T-cell (primary cell): ENCODE results near the gene ATP5F1D.

DNA sequence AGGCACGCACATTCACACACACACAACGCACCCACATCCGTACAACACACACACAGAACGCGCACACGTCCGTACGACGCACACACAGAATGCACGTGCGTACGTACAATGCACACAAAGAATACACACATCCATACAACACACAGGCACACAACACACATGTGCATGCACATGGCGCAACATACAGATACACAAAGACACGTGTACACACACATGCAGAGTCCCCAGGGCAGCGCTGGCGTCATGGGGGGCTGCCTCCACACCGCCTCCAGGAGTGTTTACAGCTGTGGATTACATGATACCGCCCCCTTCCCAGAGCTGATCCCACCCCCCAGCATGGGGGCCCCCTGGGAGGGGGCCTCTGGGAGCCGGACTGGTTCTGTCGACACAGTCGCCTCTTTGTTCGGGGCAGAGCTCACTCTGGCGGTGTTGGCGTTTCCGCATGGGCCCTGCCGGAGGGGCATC is 2.8 kb downstream of the SBNO2 start:
- PRO-cap, 7 experiments: no peak in any of the 7 experiments

- PRO-cap, 7 experiments: no peak in any of the 7 experiments
Measured at GRCh38 chr19:1229787-1230003, 8.1 kb downstream of the CBARP start.

- PRO-cap, 7 experiments: peak in 1 of 7 experiments; most common plus-strand start chr19:1241755 (in 1)
Measured at GRCh38 chr19:1241305-1242025, at the start of gene ATP5F1D. TSS of gene ATP5F1D (plus strand) at chr19:1241751.

- PRO-cap, 7 experiments: no peak in any of the 7 experiments
Measured at GRCh38 chr19:1267331-1267522, 1.9 kb upstream of the CIRBP start.

DNA sequence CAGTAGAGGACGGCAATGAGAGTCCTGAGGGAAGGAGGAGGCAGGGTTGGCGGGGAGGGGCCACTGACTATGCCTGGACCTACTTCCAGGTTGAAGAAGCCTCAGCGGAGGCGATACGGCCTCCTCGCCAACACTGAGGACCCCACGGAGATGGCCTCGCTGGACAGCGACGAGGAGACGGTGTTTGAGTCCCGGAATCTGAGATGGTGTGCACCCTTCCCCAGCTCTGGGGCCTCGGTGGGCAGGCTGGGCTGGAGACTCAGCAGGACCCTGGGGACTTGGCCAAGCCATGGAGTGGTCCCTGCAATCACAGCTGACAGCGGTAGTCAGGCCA is 1.7 kb downstream of the FAM174C start:
- PRO-cap, 7 experiments: no peak in any of the 7 experiments

GRCh38 chr19:1282660-1282866 is 3.1 kb upstream of the EFNA2 start:
- PRO-cap, 7 experiments: no peak in any of the 7 experiments

DNA sequence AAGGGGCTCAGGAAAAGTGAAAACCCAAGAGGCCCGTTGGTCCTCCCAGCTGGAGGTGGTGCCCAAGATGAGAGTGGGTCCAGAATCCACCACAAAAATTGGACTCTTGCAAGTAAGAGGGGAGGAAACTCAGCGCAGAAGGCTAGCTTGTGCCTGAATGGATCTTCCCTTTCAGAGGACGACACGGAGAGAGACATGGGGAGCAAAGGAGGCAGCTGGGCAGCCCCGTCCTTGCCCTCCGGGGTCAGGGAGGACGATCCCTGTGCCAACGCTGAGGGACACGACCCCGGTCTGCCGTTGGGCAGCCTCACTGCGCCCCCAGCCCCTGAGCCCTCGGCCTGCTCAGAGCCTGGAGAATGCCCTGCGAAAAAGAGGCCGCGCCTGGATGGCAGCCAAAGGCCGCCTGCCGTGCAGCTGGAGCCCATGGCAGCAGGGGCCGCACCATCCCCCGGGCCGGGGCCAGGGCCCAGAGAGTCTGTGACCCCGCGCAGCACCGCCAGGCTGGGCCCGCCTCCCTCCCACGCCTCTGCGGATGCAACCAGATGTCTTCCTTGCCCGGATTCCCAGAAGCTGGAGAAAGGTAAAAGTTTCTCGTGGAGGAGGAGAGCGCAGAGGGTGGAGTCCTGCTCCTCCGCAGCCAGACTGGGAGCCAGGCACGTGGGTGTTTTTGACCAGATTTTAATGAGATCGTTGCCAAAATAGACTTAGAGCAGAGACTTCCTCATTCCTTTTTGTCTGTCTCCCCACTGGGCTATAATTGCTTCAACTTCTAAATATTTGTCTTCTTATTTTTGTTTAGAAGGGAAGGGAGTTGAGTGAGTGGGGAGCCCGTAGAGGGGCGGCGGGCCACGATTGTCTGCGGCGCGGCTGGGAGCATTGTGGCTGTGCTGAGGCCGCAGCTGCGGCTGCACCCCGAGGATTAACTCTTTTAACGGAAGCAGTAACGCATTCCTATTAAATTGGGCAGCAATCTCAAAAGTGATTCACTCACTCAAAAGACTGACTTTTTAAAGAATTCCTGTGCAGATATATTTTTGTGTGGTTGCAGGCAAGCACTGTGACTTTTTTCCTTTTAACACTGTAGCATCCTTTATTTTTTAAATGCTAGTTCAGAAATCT is 6.1 kb downstream of the PWWP3A start:
- PRO-cap, 7 experiments: no peak in any of the 7 experiments

DNA sequence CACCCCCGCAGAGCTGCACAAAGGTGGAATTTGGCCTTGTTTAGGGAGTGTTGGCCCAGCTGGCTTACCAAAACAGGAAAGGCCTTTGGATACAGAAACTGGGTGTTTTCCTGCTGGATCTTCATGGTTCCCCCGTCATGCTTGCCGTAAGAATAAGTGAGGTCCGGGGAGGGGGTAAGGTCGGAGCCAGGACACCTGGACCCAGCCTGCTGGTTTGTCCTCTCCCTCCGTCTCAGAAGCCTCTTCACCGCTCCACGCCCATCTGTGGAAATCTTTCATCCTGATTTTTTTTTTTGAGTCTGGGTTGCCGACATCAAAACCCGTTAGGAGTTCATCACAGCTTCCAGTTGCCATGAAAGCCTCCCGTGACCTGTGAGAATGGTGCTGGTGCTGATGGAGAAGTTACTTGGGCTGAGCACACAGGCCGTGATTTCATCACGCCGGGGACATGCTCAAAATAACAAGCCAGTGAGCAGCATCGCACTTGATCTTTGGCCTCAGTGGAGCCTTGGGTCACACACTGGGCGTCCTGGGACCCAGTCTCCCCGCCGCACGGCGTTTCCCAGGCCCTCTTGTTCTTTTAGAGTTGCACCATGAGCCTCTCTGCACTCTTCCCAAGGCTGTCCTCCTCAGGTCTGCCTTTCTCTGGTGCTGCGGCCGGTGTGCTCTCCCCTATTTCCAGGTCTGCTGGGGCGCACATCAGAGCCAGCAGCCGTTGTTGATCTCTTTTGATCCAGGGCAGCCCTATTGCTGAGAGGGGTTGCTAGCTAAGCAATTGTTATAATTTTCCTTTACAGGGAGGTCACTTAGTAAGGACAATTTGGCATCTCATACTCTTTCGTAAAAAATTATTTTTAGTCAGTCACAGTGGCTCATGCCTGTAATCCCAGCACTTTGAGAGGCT is 9.6 kb upstream of the NDUFS7 start:
- PRO-cap, 7 experiments: no peak in any of the 7 experiments

DNA sequence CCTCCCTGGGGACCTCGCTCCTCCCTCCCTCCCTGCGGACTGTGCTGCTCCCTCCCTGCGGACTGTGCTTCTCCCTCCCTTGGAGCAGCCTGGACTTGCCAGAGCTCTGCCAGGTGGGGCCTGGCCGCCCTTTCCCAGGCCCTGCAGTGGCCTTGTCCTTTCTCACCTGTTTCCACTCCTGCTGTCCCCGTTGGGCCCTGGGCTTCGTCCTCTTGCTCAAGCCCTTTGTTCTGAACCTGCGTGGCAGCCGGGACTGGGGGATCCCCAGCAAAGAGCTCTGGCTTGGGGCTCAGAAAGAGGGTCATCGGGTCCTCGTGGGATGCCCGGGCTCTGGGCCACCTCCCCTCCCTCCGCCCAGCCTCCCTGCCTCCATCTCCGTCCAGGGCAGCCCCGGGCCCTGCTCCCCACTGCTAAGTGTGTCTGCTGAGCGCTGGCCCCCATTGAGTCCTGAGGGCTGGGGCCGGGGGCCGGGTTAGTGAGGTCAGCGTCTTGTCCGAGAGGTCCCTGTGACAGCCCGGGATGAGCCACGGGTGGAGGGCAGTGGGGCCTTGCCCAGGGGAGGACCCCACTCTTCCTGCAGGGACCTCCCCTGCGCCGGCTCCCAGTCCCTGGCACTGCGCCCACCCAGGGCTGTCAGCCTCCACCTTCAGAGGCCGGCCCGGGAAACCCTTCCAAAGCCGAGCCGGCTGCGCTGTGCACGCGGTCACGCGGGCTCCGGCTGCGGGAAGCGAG is 6.5 kb downstream of the GAMT start:
- PRO-cap, 7 experiments: no peak in any of the 7 experiments

DNA sequence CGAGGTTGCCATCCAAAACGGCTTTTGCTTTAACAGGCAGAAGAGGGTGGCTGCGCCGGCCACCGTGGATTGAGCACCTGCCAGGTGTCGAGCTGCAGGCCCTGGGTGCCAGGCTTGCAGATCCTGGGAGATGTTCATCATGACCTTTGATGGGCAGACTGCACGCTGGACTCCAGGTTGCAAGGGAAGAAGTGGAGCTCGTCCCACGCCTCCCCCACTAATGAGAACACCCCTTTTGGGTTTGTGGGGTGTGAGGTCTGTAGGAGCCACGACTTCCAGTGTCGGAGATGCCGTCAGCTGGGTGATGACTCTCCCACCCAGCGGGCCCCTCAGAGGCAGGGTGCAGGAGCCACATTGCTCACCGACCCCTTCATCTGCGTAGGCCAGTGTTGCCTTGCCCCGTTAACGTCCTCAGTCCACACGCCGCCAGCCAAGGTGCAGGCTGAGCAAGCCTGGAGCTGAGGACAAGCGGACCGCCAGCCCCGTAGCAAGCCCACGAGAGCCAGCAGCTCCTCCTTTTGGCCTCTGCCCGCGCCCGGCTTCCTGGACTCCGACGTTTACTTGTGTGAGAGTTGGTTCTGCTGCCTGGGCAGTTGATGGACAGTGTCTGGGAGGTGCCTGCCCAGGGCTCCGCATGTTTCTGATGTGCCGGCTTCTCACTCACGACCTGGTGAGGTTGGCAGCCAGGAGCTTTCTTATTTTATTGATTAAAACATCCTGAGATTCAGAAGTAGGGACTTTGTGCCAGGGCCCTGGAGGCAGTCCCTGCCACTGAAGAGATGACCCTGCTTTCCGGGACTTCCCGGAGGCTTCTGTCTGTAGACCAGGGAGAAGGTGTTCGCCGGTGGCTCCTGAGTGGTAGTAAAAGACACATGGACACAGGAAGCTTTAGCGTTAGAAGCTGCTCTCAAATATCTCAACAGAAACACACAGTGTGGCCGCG is 5.6 kb downstream of the DAZAP1 start:
- PRO-cap, 7 experiments: peak in 1 of 7 experiments; most common plus-strand start position 369 of the sequence (in 1)

DNA sequence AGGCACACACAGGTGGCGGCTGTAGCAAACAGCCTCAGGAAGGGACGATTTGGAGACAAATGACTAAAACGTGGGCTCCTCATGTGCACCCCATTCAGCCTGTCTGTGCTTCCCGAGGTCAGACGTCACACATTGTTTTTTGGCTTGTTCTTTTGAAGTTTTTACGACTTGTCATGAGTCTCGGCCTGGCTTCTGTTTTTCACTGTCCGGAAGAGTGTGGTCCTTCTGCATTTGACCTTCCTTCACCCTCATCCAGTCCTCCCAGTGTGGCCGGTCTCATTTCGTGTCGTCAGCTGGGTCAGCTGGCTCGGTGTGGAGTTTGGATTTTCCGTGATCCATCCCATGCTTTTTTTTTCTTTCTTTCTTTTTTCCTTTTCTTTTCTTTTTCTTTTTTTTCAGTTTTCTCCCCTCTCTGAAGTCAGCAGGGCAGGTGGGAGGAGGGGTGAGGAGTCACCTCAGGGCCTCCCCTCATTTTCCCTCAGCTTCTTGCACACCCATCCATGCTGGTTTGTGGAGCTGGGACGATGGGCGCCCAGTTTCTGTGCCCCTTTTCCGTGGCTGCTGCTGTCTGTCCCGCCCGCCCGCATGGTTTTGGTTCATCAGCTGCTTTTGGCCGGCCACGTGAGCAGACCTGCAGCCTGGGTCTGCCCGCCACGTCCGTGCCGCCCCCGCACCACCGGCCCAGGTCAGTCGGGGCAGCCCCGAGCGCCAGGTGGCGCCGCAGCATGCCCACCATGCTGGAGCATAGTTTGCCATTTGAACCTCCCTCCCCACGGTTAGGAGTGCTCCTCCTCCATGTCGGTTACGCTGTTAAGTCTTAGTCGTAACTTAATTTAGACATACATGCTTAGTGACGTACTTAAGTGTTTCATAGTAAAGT is 15.3 kb downstream of the DAZAP1 start:
- PRO-cap, 7 experiments: no peak in any of the 7 experiments

- PRO-cap, 7 experiments: no peak in any of the 7 experiments
Measured at GRCh38 chr19:1424107-1424435, 14.1 kb upstream of the RPS15 start.

DNA sequence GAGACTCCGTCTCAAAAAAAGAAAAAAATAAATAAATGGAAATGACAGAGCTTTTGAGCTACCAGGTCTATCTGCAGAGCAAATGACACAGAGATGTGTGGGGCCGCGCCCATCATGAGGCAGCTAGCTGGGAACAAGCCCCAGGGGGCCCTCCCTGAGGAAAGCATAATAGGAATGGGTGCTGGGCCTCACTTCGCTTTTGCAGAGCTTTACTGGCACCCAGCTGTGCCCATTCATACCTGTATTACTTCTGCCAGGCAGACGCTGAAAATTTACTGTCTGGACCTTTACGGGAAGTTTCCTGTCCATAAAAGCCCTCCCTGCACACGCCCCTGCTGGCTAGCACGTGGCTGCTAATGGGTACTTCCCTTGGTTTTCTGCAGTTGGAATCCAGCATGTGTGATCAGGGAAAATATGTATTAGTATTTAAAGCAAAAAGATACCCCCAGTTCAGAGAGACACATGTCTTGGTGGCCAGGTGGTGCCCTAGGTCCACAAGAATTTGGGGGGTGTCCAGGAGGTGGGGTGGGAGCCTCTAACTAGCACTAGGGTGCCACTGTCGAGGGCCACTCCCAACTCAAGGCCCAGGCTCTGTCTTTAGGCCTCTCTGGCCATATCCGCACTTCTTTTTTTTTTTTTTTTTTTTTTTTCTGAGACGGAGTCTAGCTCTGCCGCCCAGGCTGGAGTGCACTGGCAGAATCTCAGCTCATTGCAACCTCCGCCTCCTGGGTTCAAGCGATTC is 5.8 kb downstream of the RPS15 start:
- PRO-cap, 7 experiments: no peak in any of the 7 experiments

- PRO-cap, 7 experiments: no peak in any of the 7 experiments
Measured at GRCh38 chr19:1609147-1610040, 4.1 kb upstream of the UQCR11 start.

DNA sequence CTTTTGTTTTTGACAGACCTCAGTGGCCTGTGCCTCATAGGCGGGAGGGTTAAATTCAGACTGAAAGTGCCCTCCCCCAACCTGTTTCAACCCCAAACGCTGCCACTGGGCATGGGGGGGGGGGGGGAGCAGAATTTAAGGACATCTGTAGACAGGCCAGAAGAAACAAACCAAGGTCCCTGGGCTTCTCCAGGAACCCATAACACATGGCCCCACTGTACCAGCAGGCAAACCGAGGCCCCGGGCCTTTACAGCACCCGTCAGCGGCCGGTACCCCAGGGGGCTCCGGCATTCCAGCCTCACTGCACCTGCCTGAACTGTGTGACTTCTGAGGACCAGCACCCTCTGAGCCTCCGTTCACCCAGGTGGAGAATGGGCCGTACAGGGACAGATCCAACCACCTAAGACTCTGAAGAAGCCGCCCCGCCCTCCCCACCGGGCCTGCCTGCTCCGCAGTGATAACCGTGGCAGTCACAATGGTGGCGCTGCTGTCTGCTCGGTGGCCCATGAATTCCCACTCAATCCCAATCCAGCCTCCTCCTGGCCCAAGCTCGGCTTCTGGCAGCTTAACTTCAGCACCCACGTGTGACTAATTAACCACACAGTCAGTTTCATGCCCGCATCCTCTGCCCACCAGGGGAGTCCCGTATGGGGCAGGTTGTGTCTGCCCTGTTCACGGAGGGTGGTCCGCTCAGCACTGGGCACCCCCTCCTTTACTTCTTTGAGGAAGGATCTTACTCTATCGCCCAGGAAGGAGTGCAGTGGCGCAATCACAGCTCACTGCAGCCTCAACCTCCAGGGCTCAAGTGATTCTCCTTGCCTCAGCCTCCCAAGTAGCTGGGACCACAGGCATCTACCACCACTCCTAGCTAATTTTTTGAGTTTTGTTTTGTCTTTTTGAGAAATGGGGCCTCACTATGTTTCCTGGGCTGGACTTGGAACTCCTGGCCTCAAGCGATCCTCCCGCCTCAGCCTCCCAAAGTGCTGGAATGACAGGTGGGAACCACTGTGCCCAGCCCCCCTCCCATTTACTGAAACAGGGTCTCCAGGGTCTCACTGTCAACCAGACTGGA is 3.4 kb downstream of the TCF3 start:
- PRO-cap, 7 experiments: no peak in any of the 7 experiments

DNA sequence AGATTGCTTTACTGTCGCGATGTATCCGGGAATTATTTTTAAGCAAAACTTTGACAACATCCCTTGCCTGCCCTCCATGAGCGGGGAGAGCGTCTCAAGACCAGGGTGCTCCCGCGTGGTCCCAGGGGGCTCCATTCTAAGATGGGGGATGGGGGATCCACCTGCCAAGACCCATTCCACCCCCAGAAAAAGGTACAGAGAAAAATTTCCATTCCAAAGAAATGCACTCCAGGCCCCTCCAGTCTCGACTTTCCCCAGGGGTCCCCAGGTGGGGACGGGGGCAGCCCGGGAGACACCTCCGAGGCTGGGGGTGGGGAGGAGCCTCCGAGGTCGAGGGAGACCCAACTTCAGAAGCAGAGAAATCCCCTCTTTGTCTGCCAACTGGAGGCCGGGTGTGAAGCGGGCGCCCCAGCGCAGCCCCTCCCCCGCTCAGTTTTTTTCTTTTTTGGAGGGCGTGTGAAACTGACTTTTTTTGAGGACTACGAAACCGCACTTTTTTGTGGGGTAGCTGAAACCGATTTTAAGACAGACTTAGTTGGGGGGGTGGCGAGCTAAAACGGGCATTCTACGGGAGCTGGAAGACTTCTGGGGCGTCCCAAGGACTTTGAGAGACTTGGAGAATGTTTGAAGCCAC is 1.3 kb downstream of the TCF3 start:
- PRO-cap, 7 experiments: peak in 2 of 7 experiments; most common plus-strand start position 373 of the sequence (in 2); most common minus-strand start position 266 of the sequence (in 1)

DNA sequence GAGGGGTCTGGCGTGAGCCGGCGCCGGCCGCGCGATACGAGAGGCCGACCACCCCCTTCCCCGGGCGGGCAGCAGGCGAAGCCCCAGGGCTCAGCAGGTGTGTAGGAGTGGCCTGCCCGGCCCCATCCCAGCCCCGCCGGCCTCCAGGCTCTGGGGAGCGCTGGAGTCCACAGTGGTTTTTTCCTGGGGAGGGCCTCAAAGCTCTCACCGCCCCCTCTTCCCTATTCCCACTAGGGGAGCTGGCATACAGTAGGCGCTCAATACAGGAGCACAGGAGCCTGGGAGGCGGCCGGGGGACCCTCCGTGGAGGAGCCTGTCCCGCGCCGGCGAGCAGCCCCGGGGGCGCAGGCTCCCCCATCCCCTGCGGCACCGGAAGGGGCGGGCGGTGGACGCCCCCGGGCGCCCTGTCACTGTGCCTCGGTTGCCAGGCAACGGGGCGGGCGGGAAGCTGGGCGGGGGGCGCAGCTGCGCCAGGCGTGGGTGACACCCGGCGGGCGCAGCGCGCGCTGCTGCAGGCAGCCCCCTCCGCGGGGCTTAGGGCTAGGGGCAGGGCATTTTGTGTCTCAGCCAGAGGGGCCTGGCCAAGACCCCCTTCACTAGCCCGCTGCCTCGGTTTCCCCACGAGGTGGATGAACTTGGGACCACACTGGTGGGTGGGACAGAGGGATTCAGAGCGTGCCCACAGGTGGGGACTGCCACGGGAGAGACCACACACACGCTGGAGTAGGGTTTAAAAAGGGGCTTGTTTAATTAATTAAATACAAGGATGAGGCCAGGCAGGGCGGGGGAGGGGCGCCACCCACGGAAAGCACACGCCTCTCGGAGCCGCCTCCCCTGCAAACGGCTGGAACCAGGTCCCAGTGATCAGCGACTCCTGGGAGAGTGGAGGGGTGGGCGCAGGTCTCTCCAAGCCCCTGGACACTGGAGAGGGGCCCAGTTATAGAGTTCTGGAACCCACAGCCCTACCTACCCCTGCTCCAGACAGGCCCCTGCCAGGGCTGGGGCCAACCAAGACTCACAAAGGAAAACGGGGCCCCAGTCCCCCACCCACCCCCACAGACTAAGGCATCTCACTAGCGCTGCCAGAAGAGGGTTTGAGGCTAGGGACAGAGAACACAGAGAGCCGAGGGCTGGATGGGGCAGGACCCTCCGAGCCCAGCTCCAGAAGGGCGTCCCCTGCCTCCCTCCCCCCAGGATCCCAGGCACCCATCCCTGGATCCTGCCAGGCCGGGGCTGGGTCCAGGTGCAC is 3.8 kb upstream of the REXO1 start:
- PRO-cap, 7 experiments: peak in 6 of 7 experiments; most common plus-strand start position 473 of the sequence (in 6); most common minus-strand start position 328 of the sequence (in 6)

GRCh38 chr19:1854019-1854489 is 5.8 kb upstream of the REXO1 start:
- PRO-cap, 7 experiments: no peak in any of the 7 experiments

DNA sequence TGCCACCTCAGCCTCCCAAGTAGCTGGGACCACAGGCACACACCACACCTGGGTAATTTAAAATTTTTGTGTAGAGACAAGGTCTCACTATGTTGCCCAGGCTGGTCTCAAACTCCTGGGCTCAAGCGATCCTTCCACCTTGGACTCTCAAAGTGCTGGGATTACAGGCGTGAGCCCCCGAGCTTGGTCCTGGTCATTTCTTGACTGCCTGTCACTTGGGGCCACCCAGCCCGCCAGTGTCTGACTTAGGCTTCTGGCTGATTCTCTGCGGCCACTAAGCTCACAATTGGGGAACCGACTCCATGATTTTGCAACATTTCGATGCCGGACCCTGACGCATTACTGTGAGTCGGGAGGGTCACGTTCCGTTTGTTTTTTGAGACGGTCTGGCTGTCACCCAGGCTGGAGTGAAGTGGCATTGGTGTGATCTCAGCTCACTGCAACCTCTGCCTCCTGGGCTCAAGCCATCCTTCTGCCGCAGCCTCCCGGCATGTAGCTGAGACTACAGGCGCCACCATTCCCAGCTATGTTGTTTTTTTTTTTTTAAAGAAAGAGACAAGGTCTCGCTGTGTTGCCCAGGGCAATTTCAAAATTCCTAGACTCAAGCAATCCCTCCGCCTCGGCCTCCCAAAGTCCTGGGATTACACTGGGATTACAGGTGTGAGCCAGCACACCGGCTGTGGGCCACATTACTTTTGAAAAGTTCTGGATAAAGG is 3.3 kb upstream of the ADAT3 start:
- PRO-cap, 7 experiments: peak in 1 of 7 experiments; most common minus-strand start position 238 of the sequence (in 1)

- PRO-cap, 7 experiments: peak in 1 of 7 experiments; most common plus-strand start chr19:1957081 (in 1)
Measured at GRCh38 chr19:1956879-1957358, 15.9 kb downstream of the CSNK1G2 start.